Peritoneum (tissue), 1 donor: ENCODE measurements around a stretch of chr6.

DNA sequence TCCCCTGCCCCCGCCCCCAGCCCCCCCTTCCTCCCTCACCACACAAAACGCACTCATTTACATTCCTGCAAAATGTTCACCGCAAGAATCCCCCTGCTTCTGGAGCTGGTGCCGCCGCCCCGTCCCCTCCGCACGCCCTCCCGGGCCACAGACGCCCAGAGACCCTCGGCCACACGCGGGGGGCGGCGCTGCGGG lies 156 bp upstream of the DLL1 start:
- PRO-cap = no peak

- PRO-cap = no peak
These were observed 847 bp upstream of the DLL1 start for GRCh38 chr6:170291332-170292517.

GRCh38 chr6:170355656-170356088 lies 49.1 kb downstream of the FAM120B start:
- PRO-cap = no peak

GRCh38 chr6:170382373-170382735 lies 75.8 kb downstream of the FAM120B start:
- PRO-cap = no peak